GM23338 (cell line): Measurements from ENCODE around the gene CALR.

DNA sequence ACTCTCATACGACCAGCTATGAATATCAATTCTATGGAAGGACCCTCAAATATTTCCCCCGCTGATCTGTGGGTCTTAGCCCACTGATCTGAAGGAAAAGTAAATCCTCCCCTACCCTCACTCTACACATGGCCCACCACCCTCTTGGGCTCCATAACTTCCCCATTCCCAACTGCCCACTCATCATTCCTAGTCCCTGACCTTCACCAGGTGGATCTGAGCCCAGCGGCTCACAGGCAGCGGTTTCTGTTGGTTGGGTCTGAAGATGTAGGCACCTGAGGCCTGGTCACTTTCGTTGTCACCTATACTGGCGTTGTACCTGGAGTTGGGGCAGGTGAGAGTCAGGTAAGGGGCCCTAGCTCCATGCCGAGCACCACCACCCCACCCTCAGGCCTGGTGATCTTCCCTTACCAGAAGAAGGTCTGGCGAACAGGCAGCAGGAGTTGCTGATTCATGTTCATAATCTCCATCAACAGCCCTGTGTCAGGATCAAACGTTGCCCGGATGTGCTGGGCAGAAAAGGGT lies 14.5 kb downstream of the MAN2B1 start:
- PRO-cap, result no peak
- RAMPAGE, long total RNA, result no peak

- PRO-cap, result no peak
- RAMPAGE, long total RNA, result no peak
These were observed 3.2 kb downstream of the GET3 start for GRCh38 chr19:12740508-12740980.

DNA sequence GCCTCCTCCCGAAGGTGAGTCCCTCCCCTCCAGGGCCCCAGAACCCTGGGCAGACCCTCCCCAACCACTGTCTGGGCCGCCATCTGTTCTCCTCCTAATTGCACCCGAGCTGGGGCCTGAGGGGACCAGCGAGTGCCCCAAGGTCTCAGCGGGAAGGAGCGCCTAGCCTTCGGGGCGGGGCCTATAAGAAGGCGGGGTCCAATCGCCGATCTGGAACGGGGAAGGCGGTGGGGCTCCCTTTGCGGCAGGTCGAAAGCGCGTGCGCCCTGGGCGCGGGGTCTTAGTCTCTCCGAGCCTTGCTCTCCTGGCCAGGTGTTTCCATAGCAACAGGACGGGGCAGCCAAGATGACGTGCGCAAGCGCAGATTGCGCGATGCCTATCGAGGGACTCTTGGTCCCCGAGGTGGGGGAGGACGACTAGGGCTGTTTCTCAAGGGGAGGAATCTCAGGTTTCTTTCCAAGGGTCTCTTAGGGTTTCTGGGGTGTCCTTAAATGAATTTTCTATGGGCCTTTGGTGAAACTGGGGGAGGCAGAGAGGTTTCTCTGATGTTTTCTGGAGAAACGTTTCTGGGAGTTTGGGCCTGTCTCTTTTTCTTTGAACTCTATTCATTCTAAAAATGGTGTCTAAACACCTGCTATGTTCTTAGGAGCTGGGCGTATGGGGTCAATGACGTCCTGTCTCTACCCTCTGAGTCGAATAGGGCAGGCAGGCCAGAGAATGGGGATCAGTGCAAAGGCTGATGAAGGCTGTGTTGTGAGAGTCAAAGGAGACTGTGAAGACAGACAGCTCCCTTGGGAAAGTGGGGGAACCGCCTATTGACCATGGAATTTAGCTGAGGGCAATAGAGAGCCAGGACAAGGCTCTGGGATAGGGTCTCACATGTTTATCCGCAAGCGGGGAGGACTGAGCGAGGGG lies 3.0 kb downstream of the MAST1 start:
- PRO-cap, result bidirectional peak, plus-strand start at position 406 of the sequence, minus-strand start at position 134 of the sequence
- RAMPAGE, long total RNA, result no peak

DNA sequence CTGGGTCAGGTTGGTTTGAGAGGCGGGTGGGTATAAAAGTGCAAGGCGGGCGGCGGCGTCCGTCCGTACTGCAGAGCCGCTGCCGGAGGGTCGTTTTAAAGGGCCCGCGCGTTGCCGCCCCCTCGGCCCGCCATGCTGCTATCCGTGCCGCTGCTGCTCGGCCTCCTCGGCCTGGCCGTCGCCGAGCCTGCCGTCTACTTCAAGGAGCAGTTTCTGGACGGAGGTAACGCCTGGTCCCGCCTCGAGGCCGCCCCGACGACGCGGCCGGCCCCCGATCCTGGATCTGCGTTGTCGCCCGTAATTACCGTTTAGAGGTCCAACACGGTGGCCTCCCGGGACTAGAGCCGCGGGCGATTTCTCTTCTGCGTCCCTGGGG lies at the start of gene CALR:
TSS of gene CALR (plus strand) at position 62 of the 376 bp plus-strand sequence.
- PRO-cap, result bidirectional peak, plus-strand start at position 62 of the sequence, minus-strand start outside the sequence
- RAMPAGE, long total RNA, result start-site peak on the plus strand centred at position 65 of the sequence, 8 bp wide, 4,130 and 184 reads in 2 replicates

- PRO-cap, result no peak
- RAMPAGE, long total RNA, result no peak
These were observed 2.4 kb downstream of the CALR start for GRCh38 chr19:12940716-12941310.

GRCh38 chr19:12947700-12948441 lies 2.2 kb downstream of the RAD23A start:
- PRO-cap, result no peak
- RAMPAGE, long total RNA, result no peak

DNA sequence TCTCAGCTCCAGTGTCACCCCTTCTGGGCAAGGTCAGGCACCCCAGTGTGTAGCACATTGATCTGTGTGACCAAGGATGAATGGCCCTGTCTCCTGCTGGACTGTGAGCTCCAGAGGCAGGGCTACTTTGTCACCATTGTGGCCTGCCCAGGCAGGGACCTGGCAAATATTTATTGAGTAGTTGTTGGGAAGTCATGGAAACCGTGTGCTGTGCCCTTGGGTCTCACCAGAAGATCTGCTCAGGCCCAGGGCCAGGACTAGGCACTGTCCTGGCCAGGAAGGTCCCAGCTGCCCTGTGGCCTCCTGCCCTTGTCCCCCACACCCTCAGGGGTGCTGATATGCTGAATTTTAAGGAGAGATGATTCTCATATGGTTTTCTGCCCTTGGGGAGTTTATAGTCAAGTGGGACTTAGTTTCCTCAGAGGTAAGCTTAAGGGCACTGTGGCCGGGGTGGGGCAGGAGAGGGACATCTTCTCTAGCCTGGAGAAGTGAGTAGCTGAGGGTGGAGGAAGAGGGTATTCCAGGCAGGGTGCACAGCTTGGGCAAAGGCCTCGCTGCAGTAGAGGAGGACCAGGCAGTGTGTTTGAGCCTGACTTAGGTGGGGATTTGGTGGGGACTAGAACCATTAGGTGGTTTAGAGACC lies 10.7 kb downstream of the NACC1 start:
- PRO-cap, result no peak
- RAMPAGE, long total RNA, result no peak

- PRO-cap, result bidirectional peak, plus-strand start at chr19:13150685, minus-strand start at chr19:13150697
- RAMPAGE, long total RNA, result no peak
These were observed 389 bp downstream of the IER2 start for GRCh38 chr19:13150604-13150995.

- PRO-cap, result no peak
- RAMPAGE, long total RNA, result no peak
These were observed 166.3 kb downstream of the CACNA1A start for GRCh38 chr19:13339899-13340395.

- PRO-cap, result bidirectional peak, plus-strand start at chr19:13507268, minus-strand start at chr19:13507171; bidirectional peak, plus-strand start at chr19:13507585, minus-strand start at chr19:13507612
- RAMPAGE, long total RNA, result no peak
These were observed 935 bp upstream of the CACNA1A start for GRCh38 chr19:13507052-13507776.

- PRO-cap, result no peak
- RAMPAGE, long total RNA, result no peak
These were observed 1.1 kb upstream of the MRI1 start for GRCh38 chr19:13763152-13763679.

DNA sequence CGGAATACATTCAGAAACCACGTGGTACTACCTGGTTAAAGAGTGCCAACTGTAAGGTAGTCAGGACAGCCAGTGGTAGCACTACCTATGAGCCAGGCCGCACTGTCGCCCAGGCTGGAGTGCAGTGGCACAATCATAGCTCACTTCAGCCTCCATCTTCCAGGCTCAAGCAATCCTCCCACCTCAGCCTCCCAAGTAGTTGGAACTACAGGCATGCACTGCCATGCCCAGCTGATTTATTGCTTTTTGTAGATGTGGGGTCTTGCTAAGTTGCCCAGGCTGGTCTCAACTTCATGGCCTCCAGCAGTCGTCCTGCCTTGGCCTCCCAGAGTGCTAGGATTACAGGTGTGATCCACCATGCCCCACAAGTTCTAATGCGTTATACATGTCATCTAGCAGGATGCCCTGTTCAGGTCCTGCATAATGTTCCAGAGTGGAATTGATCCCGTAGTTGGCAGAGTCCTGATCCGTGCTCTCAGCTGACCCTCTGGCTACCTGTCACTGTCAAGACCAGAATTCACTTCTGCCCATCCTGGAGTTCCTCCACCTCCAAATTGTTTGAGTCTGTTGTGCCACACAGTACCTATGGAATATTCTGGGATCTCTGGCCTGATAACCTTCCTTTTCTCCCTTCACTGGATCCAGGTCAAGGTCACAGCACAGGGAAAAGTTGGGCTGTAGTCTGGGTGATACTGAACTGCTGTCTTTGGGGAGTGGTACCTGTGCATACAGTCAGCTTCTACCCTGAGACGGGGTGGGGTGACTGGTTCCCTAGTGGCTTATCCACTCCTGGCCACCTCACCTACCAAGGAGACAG lies 4.7 kb downstream of the C19orf53 start:
- PRO-cap, result no peak
- RAMPAGE, long total RNA, result no peak

DNA sequence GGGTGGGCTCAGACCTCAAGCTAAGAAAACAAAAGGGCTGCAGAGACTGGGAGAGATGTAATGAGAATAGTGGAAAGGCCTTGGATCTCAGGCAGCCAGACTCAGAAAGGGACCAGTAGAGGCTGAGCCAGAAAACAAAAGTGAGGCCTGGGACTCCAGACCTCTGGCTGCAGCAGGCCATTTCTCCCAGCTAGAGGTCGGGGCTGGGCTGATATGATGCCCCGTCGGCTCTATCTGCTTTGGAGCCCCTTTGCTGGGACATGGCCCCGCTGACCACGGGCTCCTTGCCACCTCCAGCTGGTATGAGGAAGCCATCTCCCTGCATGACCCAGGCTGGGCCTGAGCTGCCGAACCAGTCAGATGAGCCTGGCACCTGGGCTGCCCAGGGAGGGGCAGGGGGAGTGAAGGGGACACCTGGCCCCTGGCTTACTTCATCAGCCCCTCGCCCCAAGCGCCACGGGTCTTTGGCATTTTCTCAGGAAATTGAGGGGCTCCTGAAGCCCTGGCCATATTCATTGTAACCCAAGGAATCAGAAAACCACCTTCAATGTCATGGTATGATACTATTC lies 7.7 kb downstream of the ZSWIM4 start:
- PRO-cap, result no peak
- RAMPAGE, long total RNA, result no peak

DNA sequence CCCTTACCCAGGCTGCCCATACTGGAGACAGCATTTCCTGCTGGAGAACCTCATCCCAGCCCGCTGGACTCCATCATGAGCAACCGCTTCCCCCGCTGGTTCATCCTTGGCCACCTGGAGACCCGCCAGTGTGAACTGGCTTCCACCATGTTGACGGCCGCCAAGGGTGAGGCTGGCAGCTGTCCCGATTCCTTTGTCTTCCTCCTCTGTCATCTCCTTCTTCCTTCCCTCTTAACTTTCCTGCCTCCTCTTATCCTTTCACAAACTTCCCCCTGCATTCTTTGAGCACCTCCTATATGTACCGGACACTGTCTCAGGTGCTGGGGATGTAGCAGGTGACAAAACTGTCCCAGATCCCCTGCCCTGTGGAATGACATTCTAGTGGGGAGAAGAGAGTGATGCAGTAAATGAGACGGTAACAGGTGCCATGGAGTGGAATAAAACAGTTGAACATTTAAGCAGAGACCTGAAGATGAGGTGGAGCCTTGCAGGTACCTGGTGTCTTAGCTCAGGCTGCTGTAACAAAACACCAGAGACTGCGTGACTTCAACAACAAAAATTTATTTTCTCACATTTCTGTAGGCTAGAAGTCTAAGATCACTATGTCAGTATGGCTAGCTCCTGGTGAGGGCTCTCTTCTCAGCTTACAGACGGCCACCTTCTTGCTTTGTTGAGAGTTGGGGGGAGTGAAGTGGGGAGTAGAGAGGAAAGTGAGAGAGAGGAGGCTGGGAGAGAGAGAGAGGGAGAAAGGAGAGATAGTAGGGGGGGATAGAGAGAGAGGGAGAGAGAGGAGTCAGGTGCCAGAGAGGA lies 28.3 kb downstream of the ZSWIM4 start:
- PRO-cap, result no peak
- RAMPAGE, long total RNA, result no peak

DNA sequence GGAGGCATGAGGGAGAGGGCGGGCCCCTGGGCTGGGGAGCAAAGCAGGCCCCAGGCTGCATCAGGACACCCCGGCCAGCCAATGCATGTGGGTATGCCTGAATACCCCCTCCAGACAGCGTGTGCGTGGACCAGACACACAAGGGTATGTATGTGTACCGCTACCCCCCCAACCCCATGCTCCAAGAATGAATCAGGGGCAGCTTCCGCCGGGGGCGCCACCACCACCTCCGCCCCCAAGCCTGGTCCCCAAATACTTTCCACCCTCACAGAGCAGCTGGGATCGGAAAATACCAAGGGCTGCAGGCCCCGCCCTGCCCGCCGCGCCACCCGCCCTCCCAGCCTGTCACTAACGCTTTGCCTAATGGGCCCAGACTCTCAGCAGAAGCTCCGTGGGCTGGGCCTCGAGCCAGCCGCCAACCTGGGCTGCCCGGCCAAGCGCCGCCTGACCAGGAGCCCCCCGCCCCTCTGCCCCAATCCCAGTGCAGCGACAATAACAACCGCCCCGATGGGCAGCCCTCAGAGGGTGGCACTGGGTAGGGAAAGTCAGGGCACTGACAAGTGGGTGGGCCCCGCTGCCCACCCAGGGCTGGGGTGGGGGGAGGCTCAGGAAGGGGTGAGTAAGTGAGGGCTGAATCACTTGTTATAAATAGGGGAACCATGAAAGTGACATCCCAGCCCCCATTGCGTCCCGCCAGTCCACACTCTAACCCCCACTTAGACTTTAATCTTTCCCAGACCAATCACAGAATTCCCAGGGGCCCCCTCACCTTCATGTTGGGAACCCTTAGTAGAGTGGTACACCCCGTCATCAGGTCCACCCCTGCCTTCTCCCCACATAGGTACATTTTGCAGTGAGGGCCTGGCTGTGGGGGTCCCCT lies 37.2 kb upstream of the NANOS3 start:
- PRO-cap, result bidirectional peak, plus-strand start at position 372 of the sequence, minus-strand start at position 254 of the sequence
- RAMPAGE, long total RNA, result no peak

DNA sequence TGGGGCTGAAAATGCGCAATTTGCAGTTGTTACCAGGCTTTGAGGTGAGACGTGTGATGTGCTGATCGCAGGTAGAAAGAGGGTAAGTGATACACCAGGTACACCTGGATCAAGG lies 30.6 kb upstream of the NANOS3 start:
- PRO-cap, result no peak
- RAMPAGE, long total RNA, result no peak

DNA sequence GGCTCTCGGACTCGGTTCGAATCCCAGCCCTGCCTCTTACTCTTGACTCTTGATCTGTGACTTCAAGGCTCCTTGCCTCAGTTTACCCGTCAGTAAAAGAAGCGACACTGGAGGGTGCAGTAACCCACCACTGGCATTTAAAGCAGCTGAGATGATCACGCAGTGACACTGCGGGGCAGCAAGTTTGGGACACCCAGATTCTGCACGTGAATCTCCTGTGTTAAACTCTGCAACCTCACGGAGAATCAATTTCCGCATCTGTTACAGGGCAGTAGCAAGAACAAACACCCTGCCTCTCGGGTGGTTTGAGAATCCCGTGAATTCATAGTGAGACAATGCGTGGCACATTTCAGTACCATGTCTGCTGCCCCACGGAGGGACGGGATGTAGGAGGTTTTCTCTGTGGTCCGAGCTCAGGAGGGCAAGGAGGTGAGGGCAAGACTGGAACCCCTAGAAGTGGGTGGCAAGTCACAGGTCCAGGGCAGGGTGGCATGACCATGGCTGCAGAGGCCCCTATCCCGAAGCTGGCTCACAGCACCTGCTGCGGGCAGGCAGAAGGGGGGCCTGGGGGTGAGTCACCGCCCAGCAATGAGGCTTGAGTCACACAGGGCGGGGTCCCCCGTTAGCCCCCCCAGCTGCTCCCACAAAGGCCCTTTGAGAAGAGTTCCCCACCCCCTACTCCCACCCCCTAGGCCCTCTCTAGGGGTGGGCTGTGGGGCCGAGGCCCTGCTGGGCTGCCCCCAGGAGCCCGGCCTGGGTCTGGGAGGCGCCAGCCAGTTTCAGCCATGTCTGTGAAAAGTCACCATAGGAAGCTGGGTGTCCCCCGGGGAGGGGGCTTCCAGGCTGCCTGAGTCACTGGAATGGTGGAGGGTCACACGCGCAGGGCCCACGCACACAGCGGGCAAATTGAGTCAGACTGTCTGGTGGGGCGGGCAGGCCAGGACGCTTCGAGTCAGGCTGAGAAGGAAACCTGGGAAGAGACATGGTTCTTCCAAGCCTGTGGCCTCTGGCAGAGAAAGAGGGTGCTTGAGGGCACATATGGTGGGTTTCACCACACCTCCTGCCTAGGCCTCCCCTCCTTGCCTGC lies 25.9 kb upstream of the NANOS3 start:
- PRO-cap, result bidirectional peak, plus-strand start at position 244 of the sequence, minus-strand start at position 260 of the sequence; bidirectional peak, plus-strand start at position 688 of the sequence, minus-strand start at position 517 of the sequence
- RAMPAGE, long total RNA, result no peak

DNA sequence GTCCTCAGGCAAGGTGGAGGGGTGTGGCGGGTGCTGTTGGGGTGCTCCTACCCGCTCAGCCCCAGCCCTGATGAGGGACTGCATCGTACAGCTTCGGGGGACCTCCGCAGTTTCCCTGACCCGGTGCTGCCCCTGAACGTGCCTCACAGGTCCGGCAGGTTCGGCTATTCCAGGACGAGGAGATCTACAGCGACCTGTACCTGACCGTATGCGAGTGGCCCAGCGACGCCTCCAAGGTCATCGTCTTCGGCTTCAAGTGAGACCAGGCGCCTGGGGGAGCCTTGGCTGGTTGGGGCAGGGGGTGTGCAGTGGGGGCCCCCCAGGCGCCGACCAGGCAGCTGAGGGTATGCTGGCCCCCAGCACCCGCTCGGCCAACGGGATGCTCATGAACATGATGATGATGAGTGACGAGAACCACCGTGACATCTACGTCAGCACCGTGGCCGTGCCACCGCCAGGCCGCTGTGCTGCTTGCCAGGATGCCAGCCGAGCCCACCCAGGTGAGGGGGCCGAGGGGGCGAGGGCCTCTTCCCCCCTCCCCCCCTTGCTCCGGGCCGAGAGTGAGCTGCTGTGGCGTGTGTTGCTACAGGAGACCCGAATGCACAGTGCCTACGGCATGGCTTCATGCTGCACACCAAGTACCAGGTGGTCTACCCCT lies 3.6 kb downstream of the DCAF15 start:
- PRO-cap, result no peak
- RAMPAGE, long total RNA, result no peak

DNA sequence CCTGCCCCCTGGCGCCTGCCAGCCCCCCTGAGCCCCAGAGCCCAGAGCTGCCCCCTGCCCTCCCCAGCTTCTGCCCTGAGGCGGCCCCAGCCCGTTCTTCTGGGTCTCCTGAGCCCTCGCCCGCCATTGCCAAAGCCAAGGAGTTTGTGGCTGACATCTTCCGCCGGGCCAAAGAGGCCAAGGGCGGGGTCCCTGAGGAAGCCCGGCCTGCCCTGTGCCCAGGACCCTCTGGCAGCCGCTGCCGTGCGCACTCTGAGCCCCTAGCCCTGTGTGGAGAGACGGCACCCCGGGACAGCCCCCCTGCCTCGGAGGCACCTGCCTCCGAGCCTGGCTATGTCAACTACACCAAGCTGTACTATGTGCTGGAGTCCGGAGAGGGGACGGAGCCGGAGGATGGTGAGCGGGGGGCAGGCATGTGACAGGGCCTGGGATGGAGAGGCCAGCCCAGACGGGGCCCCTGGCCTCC lies 6.8 kb downstream of the DCAF15 start:
- PRO-cap, result unidirectional peak, plus-strand start at position 351 of the sequence
- RAMPAGE, long total RNA, result no peak

DNA sequence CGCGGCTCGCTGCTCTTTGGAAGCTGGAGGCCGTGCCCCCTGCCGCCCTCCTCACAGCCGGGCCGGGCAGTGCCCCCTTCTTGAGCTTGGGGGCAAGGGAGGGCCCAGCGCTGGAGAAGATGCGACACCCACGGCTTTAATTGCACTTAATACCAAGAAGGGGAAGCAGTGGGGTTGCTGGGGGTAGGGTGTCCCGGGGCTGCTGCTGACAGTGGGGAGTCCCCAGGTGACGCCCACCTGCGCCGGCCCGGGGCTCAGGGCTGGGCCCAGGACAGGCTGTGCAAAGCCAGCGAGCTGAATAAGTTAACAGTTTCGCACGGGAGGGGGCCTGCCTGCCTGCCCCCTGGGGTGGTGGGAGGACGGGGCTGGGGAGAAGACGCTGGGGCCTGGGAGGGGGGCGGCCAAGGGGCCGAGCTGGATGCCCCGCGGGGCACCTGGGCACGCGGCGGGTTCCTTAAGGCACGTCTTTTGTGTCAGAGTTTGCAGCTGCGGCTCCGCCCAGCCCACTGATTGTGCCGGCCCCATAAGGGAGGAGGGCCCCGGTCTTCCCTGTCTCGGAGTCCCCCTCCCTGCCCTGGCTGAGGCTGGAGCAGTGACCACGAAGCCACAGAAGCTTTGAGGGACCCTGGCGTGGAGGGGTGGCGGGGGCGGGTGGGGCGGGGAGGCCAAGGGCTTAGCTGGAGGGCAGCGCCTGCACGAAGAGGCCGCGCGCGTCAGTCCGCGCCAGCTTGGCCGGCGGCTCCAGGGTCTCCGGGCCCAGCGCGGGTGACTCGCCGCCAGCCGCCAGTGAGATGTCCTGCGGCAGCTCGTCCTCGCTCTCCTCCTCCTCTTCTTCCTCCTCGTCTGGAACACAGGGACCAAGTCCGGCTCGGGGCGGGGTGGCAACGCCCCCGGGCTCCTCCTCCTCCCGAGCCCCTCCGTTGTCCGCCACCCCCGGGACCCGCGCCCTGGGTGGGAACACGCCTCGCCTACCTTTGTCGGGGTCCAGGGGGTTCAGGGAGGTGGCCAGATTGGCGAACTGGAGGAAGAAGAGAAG lies 10.0 kb downstream of the DCAF15 start:
- PRO-cap, result bidirectional peak, plus-strand start at position 506 of the sequence, minus-strand start at position 472 of the sequence; bidirectional peak, plus-strand start outside the sequence, minus-strand start at position 834 of the sequence
- RAMPAGE, long total RNA, result no peak